Cardiac septum (tissue), 1 donor: ENCODE data around the gene NXPE3.

DNA sequence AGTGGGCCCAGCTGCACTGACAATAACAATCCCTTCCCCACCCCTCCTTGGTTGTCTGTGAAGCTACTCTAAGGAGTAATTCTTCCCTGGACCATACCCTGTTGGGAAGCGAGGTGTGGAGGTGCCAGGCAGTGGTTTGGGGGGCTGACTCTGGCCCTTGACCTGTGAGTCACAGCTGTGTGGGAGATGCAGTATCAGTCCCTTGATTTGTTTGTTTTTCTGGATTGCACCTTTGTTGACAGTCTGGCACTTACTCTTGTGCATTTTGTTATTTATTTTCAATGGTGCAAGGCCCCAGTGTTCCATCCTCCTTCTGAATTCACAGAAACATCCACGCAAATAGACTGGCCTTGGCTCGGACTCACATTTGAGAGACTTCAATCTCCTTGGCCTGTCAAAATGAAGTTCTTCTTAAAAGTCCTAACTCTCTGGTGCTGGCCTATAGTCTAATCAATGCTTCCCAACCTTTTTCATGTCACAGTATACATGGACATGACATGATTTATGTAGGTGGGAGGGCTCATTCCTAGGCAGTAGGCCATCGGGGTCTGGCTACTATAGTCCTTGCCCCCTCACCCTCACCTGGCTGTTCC, 29.8 kb downstream of the TMEM45A start:
- PRO-cap, result no peak

GRCh38 chr3:100650855-100651175, 41.4 kb downstream of the ADGRG7 start:
- PRO-cap, result no peak

- PRO-cap, result no peak
These were observed 20.2 kb downstream of the ABI3BP start for GRCh38 chr3:100972956-100973457.

DNA sequence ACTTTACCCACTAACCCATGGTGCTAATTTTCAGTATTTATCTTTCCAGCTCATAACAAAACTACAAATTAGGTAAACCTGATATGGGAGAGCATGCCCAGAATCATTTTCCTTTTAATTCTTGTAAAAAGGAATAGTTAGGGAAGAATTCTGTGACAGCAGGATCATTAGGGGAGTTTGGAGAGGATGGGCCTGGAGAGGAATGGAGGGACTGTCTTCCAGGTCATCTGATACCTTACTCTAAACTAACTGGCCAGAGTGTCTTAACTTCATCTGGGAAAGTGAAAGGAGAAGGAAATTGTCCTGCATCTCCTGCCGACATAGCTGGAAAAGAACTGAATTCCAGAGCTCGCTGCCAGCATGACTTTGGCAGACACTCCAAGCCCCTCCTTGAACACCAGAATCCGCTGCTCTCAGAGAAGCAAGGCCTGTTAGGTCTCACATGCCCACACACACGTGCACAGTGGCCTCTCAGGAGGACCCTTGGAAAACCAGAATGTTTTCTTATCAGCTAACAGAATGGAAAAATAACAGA, 10.6 kb downstream of the ABI3BP start:
- PRO-cap, result no peak

- PRO-cap, result no peak
These were observed 18.6 kb downstream of the PCNP start for GRCh38 chr3:101592570-101592912.

DNA sequence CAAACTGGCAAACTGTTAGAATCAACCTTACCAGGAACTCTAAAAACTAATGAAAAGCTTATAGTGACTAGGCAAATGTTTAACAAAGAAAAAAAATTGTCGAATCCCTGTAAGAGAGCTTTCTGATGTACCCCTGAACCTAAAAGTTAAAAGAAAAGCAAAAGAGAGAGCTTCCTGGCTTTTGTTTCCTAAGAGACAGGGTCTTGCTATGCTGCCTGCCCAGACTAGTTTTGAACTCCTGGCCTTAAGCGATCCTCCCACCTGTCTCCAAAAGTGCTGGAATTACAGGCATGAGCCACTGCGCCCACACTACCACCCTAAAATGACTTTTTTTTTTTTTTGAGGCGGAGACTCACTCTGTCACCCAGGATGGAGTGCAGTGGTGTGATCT, 23.2 kb downstream of the ZBTB11 start:
- PRO-cap, result no peak

GRCh38 chr3:101690853-101691474, 4.4 kb upstream of the RPL24 start:
- PRO-cap, result no peak

GRCh38 chr3:101778846-101780000, at the start of gene NXPE3:
Gene NXPE3 (plus strand): TSS chr3:101779211.
- PRO-cap, result bidirectional peak, plus-strand start at chr3:101779216, minus-strand start at chr3:101779078; bidirectional peak, plus-strand start at chr3:101779679, minus-strand start at chr3:101779607

DNA sequence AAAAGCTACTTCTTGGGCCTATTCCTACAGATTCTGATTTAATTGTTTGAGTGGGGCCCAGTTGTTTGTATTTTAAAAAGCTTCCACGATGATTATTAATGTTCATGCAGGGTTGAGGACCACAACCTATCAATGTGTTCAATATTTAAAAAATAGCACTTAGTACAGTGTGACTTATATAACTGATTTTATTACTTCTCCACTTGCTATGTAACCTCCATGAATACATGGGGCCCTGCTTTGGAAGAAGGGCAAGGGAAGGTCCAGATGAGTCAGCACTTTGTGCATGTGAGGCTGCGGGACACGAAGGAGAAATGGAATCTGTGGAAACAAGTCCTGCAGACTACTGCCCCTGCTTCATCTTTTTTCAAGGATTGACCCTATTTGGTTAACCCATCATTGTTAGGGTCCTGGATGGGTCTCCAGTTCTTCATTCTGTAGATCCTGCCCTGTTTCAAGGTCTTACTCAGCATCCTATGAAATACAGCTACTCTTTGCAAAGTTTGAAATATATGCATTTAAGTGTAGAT, 1.6 kb downstream of the NXPE3 start:
- PRO-cap, result no peak

DNA sequence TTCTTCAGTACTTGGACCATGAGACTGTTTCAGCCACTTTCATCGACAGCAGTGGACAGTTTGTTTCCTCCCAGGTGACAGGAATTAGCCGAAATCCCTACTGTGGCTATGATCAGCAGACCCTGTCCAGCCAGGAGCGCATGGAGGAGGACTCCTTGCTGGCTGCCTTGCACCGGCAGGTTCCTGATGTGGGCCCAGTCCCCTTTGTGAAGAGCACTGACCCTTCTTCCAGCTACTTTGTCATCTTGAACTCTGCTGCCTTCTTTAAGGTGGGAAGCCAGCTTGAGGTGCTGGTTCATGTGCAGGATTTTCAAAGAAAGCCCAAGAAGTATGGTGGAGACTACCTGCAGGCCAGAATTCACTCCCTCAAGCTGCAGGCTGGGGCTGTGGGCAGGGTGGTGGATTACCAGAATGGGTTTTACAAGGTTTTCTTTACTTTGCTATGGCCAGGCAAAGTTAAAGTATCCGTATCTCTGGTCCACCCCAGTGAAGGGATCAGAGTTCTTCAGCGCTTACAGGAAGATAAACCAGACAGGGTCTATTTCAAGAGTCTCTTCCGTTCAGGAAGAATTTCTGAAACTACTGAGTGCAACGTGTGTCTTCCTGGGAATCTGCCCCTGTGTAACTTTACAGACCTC, 22.3 kb downstream of the NXPE3 start:
- PRO-cap, result no peak

DNA sequence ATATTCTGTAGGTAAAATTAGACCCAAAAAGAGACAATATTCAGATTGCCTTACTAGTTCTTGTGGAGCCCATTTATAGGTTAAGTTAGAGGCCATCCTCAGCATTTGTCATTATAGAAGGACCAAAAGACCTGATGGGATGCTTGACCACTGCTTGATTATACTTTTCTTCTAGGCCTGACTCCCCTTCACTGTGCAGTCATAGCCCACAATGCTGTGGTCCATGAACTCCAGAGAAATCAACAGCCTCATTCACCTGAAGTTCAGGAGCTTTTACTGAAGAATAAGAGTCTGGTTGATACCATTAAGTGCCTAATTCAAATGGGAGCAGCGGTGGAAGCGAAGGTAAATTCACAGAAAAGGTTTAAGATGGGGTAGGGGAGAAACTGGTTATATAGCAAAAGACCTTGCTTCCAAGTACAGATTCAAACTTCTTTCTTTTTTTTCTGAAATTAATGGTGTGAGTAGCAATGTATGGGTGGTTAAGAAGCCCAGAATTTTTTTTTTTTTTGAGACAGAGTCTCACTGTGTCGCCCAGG, 6.3 kb downstream of the NFKBIZ start:
- PRO-cap, result no peak

GRCh38 chr3:101861269-101862494, 12.4 kb downstream of the NFKBIZ start:
- PRO-cap, result no peak

DNA sequence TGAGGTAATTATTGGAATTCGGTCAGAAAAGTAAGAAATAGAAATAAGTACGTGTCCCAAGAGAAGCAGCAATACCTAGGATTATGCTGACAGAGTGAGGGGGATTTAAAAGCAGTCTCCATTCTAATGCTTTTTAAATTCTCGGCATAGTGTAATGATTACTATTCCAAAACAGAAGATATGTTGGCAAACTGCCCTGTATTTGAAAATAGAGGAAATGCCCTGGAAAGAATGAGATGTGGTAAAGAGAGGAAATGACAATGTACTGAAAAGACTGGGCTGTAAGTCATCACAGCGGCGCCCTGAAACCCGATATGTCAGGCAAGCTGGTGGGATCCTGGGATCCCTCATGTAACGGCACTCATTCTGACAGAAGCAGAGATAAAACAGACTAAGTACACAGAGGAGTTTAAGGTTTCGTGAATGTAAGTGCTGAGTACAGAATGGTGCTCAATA, 91.2 kb downstream of the NFKBIZ start:
- PRO-cap, result no peak

DNA sequence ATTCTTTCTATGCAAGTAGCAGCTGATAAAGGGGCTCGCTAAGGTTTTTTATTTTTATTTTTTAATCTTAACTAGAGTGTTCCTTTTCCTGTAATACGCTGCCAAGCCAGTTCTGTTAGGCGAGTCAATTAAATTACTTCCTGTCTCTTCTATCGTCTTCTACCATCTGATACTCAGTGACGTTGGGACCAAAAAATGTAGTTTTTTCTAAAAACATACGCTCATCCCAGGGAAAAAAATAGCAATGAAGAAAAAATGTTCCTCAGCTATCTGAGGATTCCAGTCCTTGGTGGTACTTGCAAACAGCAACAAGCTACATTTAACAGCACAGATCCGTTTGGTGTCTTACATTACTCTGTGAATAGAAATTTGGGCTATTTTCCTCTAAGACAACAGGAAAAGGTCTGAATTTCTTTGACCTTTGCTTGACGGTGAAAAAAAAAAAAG, 254.6 kb upstream of the ZPLD1 start:
- PRO-cap, result bidirectional peak, plus-strand start at position 282 of the sequence, minus-strand start at position 130 of the sequence

DNA sequence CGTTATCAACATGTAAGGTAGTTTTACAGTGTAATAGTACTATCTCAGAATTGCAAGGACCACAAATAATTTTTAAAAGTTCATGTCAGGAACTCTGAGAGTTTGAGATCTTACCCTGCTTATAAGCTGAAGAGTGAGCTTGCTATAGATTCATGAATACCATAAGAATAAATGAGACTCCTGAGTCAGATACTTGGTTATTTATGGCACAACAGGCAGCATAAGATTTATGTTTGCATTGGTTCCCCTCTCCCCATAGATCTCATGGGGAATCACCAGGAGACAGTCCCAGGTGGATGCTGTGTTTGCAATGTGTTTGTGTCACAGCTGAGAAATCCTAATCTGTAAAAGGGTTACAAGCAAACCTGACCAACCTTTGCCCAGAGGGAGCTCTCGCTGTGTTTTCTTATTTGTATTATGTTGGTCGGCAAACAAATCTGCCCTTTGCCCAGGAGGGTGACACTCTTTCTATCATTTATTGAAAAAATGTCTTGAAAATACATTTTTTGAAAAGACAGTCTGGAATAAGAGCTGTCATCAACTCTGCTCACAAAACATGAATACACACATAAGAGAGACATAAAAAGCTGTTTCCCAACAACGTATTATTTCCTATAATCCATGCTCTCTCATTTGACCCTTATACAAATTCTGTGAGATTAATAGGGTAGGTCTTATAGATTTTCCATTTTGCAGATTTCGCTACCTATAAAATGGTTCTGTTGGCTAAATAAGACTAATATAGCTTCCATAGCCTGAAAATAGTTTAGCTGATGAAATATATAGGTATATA, 236.2 kb downstream of the ZPLD1 start:
- PRO-cap, result no peak

GRCh38 chr3:102764891-102765143, 330.0 kb downstream of the ZPLD1 start:
- PRO-cap, result unidirectional peak, plus-strand start at chr3:102765033

DNA sequence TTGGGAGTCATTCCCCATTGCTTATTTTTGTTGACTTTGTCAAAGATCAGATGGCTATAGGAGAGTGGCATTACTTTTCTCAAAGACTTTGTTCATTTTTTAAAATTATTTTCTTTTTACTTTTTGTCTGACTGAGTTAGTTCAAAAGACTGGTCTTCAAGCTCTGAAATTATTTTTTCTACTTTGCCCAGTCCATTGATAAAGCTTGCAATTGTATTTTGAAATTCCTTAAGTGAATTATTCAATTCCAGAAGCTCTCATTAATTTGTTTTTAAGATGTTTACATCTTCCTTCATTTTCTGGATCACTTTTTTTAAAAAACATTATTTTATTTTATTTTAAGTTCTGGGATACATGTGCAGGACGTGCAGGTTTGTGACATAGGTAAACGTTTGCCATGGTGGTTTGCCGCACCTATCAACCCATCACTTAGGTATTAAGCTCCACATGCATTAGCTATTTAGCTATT, 793.9 kb upstream of the ALCAM start:
- PRO-cap, result unidirectional peak, plus-strand start at position 172 of the sequence

DNA sequence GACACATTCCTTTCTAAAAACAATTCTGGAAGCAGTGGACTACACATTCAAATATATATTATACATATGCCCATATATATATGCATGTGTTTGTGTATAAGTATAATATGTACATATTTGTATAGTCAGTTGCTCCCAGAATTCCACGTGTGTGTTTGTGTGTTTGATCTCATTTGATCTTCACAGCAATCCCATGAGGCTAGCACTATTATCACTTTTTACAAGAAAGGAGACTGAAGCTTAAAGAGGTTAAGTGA, 2.1 kb upstream of the ALCAM start:
- PRO-cap, result no peak

- PRO-cap, result no peak
These were observed 47.5 kb downstream of the ALCAM start for GRCh38 chr3:105414165-105414618.

GRCh38 chr3:105569992-105570660, 203.4 kb downstream of the ALCAM start:
- PRO-cap, result no peak